Gastrocnemius medialis (tissue), 3 donors: ENCODE data around the genes ALS2CL and NBEAL2.

- PRO-cap = bidirectional peak, plus-strand start at chr3:46693778, minus-strand start at chr3:46693653
- RAMPAGE, long total RNA, 3 experiments = start-site peak on the minus strand in 2 of 3 experiments, at chr3:46693676-46693716 at its widest, 22 to 46 reads per replicate
Observed at GRCh38 chr3:46693056-46693969, at the start of gene ALS2CL. TSS of gene ALS2CL (minus strand) at chr3:46693679.

- PRO-cap = no peak
- RAMPAGE, long total RNA, 3 experiments = no peak in any of the 3 experiments
Observed at GRCh38 chr3:46871126-46871660, 6.3 kb upstream of the PTH1R start.

GRCh38 chr3:46874344-46875023, 3.0 kb upstream of the PTH1R start:
- PRO-cap = no peak
- RAMPAGE, long total RNA, 3 experiments = no peak in any of the 3 experiments

DNA sequence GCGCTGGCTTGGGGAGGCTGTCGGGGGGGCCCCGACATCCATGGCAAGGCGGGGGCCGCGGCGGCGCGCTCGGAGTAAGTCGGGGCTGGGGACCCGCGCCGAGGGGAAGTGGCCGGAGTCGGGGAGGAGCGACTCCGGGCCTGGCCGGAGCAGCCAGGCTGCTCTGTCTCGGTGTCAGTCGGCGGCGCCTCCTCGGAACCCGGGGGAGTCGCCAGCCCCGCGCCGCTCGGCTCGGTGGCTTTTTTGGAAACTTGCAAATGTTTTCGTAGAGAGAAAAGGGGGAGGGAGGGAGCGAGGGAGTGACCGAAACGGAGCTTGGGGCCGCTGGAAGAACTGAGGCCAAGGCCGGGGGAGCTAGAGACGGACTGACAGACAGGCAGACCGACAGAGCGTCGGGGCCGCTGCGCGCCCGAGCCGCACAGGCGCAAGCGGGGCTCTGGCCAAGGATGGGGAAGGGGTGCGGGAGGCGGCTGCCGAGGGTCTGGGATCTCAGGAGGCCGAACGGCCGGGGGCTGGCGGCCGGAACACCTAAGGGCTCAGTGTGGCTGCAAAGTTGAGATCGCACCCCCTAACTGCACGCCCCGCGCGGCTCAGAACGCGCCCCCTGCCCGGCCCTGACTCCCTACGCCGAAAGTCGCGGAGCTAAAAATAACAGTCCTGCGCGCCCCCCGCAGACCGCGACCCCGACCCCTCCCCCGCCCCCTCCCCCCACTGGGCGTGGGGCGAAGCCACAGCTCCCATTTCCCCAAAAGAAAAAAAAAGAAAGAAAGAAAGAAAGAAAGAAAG, 5.1 kb downstream of the PTH1R start:
- PRO-cap = bidirectional peak, plus-strand start at position 387 of the sequence, minus-strand start at position 367 of the sequence
- RAMPAGE, long total RNA, 3 experiments = no peak in any of the 3 experiments

GRCh38 chr3:46918519-46919073, 41.1 kb downstream of the PTH1R start:
- PRO-cap = no peak
- RAMPAGE, long total RNA, 3 experiments = no peak in any of the 3 experiments

DNA sequence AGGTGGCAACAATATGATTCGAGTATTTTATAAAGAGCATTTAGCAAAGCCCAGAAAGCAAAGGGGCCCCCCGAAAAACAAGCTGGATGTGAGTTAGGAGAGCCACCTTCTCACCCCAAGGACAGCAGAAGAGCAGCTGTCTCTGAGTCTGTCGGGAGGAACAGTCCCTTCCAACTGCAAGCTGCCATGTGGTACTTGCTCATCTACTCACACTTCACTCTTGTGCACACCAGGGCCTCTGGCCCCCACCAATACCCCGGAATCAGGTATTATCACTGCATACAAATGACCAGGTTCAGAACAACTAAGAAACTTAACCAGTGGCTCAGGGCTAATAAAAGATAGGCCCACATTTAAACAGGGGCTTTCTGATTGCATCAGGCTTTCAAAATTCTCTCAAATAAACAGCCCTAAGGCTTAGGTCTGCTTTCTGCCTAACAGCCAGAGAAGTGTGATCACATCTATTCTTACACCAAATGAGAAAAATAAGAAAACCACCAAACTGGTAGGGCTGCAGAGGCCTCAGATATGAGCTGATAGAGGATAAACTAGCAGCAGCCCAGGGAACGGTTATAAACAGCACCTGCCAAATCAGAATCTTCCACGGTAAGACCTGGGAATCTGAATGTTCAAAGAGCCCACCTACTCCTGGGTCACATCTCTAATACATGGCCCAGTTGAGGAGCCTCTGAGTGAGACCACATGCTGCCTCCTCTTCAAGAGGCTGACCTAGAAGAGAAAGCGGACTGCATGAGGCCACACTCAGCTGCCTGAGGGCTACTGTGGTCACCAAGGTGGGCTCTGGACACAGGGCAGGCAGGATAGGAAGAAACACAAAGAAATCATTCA, 20.6 kb downstream of the CCDC12 start:
- PRO-cap = no peak
- RAMPAGE, long total RNA, 3 experiments = no peak in any of the 3 experiments

DNA sequence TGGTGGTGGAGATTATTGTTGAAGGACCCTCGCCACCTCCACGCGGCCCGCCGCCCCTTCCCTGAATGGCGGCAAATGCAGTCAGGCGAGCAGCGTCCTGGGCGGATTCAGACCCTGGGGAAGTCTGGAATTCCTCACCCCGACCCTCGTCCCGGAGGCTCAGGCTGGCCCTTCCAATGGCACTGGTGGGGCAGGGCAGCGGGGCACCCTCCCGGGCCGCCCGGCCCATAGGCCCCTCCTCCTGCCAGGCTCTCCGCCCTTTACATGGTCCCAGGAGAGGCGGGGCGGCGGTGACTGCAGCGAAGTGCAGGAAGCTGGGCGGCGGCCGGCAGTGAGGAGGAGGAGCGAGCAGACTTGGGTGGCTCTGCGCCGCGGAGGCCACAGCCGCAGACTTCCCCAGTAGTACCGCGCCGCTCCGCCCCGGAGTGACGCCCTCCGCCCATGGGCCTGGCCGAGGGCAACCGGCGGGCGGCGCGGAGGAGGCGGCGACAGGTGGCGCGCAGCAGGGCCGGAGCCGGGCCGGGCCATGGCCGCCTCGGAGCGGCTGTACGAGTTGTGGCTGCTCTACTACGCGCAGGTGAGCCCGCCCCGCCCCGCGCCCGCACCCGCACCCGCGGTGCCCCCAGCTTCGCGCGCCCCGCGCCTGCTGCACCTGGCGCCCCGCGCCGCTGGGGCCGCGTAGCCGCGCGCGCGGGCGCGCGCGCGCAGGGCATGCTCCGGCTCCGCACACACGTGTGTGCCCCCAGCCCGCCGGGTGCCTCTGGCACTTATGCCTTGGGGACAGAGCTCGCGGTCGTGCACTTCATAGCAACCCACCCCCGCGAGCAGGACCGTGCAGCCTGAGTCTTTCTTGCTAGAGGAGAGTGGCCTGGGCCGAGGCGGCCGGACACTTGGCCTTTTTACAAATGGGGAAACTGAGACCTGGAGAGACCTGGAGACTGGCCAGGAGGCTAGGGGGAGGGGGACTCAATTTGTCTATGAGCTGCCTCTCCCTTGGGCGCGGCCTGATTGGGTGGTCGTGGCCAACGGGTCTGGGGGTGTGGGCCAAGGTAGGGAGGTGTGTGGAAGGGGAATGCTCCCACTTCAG, at the start of gene NBEAL2:
TSS of gene NBEAL2 (plus strand) at position 331 of the 1,087 bp plus-strand sequence.
- PRO-cap = bidirectional peak, plus-strand start at position 331 of the sequence, minus-strand start at position 237 of the sequence; unidirectional peak, minus-strand start at position 670 of the sequence
- RAMPAGE, long total RNA, 3 experiments = start-site peak on the minus strand in 2 of 3 experiments, centred at positions 211 to 235 of the sequence, 27 to 36 reads per replicate

- PRO-cap = no peak
- RAMPAGE, long total RNA, 3 experiments = no peak in any of the 3 experiments
Observed at GRCh38 chr3:46988705-46989940, 9.7 kb downstream of the NBEAL2 start.

DNA sequence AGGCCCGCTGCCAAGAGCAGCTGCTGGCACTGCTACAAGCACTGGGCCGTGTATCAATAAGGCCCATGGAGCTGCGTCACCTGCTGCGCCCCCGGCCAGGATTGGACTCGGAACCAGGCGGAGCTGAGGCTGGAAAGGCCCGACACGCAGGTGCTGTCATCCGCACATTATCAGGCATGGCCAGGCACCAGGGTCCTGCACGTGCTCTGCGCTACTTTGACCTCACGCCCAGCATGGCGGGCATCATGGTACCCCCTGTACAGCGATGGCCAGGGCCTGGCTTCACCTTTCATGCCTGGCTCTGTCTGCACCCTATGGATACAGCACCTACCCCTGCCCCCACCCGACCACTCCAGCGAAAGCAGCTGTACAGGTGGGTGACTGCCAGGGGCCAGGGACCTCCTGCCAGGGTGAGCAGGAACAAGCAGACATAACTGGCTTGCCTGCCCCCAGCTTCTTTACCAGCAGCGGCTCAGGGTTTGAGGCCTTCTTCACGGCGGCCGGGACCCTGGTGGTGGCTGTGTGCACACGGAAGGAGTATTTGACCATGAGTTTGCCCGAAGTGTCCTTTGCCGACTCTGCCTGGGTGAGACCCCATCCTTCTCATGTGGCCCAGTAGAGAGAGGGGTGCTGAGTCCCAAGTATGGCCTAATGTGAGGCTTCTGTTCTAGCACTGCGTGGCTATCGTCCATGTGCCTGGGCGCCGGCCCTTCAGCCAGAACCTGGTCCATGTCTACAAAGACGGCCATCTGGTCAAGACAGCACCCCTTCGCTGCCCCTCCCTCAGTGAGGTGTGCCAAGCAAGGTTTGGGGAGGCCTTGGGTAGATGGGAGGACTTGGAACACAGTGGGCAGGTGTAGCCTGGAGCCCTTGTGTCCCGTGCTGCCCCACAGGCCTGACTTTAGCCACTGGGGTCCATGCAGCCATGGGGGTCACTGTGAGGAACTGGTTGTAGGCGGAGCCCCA, 16.1 kb downstream of the NBEAL2 start:
- PRO-cap = no peak
- RAMPAGE, long total RNA, 3 experiments = no peak in any of the 3 experiments

DNA sequence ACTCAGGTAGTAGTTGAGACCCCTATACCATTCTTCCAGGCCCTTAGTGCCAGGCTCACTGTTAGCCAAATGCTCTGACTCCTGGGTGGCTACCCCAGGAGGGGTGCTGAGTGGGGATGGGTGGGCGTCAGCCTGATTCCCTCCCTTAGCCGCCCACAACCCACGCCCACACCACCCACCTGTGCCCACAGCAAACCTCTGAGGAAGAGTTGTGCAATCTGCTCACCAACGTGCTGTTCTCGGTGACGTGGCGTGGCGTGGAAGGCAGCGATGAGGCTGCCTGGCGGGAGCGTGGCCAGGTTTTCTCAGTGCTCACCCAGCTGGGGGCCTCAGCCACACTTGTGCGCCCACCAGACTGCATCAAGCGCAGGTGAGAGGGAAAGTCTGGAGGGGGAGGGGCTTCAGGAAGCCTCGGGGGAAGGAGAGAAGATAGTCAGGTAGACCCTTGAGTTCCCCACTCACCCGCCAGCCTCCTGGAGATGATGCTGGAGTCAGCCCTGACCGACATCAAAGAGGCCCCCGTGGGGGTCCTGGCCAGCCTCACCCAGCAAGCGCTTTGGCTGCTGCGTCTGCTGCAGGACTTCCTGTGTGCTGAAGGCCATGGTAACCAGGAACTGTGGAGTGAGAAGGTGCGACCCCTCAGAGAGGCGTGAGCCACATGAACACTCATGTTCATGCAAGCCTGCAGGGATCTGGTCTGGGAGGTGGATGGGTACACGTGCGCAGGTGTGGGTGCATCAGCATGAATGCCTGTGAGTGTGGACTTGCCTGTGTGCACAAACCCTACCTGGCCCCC, 21.5 kb downstream of the NBEAL2 start:
- PRO-cap = no peak
- RAMPAGE, long total RNA, 3 experiments = no peak in any of the 3 experiments

GRCh38 chr3:47012708-47013756, 33.6 kb downstream of the NBEAL2 start:
- PRO-cap = no peak
- RAMPAGE, long total RNA, 3 experiments = no peak in any of the 3 experiments

GRCh38 chr3:47016433-47017581, 37.3 kb downstream of the NBEAL2 start:
- PRO-cap = no peak
- RAMPAGE, long total RNA, 3 experiments = no peak in any of the 3 experiments

- PRO-cap = no peak
- RAMPAGE, long total RNA, 3 experiments = no peak in any of the 3 experiments
Observed at GRCh38 chr3:47087988-47088619, 75.8 kb downstream of the SETD2 start.

DNA sequence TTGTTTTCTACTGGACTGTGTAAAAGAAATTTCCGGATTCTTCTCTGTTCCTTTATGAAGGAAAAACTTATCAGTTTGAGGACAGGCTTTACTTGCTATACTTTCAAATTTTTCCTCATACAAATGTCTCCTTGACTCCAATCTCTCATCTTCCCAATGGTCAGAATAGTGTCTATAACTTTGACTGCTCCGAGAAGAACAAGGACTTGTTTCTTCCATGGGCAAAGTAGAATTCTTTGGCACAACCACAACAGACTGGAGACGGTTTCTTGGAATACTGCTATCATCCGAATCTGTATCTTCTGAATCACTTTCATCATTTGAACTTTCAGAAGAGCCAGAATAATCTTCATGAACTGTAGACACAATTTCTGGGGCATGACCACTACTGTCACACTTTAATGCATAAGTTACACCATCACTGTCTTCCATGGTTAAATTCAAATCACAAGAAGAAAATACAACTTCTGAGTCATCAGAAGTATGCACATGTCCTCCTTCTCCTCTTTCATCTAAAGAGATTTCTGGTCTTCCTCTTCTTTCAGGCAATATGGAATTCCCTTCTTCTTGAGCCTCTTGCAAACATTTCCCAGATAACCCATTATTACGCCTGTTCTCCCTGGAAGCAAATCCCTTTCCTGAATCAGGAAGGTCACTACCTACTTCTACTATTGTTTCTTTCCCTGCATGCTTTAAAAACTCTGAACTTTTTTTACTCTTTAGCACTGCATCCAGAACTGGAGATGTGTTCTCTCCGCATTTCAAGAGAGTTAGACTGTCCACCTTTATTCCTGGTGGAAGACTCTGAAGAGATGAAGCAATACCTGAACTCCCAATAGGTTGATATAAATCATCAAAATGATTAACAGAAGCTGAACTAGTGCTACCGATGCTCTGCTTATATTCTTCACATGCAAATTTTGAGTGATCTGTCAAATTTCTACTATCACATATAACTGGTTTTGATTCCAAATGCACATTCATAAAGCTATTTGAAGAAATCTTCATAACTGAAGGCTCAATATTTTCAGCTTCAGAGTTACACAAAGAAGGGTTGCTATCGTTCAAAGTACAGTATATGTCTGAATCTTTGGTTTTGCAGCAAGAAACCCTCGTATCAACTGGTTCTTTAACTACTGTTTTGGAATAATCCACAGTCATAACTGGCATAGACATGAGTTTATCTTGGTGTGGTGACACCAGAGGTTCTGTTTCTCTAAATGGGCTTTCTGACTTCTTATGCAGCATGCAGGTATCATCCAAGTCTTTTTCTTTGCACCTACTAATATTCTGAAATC, 42.3 kb downstream of the SETD2 start:
- PRO-cap = no peak
- RAMPAGE, long total RNA, 3 experiments = no peak in any of the 3 experiments

- PRO-cap = no peak
- RAMPAGE, long total RNA, 3 experiments = no peak in any of the 3 experiments
Observed at GRCh38 chr3:47135685-47136536, 28.0 kb downstream of the SETD2 start.

GRCh38 chr3:47379960-47380234, 924 bp upstream of the PTPN23 start:
- PRO-cap = no peak
- RAMPAGE, long total RNA, 3 experiments = no peak in any of the 3 experiments

DNA sequence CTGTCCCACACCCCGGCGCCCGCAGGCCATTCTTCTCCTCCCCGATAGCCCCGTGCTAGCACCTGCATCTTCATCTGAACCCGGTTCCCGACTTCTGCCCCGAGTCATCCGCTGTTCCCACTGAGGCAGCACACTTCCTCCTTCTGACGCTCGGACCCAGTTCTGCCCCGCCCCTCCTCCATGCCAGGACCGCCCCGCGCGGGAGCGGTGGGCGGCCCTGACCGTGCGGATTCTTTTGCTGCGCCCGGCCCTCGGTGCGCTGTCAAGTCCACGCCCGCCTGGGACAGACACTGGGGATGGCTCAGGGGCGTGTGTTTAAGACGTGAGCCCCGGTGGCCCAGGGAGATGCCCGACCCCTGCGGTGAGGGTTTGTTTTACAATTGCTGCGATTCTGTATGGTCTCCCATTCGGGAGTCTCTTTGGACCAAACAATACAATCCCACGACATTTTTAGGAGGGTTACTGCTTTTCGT, 544 bp downstream of the PTPN23 start:
- PRO-cap = bidirectional peak, plus-strand start at position 262 of the sequence, minus-strand start at position 96 of the sequence
- RAMPAGE, long total RNA, 3 experiments = start-site peak on the minus strand in 1 of 3 experiments, centred at position 129 of the sequence, 5 reads per replicate

- PRO-cap = unidirectional peak, plus-strand start at chr3:47442414
- RAMPAGE, long total RNA, 3 experiments = no peak in any of the 3 experiments
Observed at GRCh38 chr3:47441894-47442547, 33.7 kb downstream of the SCAP start.

GRCh38 chr3:47443592-47444173, 32.1 kb downstream of the SCAP start:
- PRO-cap = no peak
- RAMPAGE, long total RNA, 3 experiments = no peak in any of the 3 experiments

DNA sequence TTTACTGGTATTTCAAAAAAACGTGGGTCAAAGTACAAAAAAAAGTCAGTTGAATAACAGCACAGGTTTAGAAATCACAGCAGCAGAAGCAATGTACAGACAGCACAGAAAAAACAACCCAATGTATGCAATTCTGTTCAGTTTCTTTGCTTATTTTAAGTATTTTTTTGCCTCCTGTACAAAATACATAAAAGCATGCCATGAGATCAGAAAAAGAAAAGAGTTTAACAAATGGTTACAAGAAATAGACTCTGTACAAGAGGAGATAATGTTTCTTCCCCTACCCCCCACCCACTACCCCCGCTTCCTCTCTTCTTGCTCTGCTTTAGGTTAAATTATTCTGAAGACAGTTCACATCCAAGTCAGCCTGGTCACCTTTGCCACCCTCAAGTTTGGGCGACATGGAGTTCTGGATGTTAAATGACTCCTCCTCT, 16.4 kb downstream of the CSPG5 start:
- PRO-cap = no peak
- RAMPAGE, long total RNA, 3 experiments = no peak in any of the 3 experiments